Parietal lobe (tissue), 2 donors: ENCODE measurements around a stretch of chr13.

- RAMPAGE, long total RNA, result no peak
These were observed 77.5 kb downstream of the KCNRG start for GRCh38 chr13:50092744-50093179.

GRCh38 chr13:50114331-50115156 is 99.3 kb downstream of the KCNRG start:
- RAMPAGE, long total RNA, result no peak

GRCh38 chr13:50713667-50714446 is 129.6 kb downstream of the DLEU7 start:
- RAMPAGE, long total RNA, result no peak

- RAMPAGE, long total RNA, result no peak
These were observed 128.1 kb downstream of the DLEU7 start for GRCh38 chr13:50715252-50716006.

DNA sequence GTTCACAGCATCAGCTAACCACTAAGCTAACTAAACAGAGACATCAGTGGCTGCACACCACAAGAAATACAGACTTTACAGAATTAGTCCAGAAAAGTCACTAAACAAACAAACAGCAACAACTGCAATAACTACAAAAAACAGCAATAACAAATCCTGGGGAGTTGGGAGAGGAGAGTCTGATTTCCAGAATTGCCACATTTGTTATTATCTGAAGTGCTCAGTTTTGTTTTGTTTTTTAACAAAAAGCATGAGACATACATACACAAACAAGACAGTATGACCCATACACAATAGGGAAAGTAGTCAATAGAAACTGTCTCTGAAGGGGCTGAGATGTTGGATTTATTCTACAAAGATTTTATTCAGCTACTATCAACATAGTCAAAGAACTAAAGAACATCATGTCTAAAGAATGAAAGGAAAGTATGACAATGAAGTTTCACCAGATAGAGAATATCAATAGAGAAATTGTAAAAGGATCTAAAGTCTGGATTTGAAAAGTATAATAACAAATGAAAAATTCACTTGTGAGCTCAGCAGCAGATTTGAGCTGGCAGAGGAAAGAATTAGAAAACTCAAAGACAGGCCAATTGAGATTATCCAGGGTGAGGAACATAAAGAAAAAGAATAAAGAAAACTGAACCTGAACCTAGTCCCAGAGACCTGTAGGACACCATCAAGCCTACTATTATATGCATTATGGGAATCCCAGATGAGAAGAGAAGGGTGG is 13.1 kb downstream of the RNASEH2B start:
- RAMPAGE, long total RNA, result no peak

DNA sequence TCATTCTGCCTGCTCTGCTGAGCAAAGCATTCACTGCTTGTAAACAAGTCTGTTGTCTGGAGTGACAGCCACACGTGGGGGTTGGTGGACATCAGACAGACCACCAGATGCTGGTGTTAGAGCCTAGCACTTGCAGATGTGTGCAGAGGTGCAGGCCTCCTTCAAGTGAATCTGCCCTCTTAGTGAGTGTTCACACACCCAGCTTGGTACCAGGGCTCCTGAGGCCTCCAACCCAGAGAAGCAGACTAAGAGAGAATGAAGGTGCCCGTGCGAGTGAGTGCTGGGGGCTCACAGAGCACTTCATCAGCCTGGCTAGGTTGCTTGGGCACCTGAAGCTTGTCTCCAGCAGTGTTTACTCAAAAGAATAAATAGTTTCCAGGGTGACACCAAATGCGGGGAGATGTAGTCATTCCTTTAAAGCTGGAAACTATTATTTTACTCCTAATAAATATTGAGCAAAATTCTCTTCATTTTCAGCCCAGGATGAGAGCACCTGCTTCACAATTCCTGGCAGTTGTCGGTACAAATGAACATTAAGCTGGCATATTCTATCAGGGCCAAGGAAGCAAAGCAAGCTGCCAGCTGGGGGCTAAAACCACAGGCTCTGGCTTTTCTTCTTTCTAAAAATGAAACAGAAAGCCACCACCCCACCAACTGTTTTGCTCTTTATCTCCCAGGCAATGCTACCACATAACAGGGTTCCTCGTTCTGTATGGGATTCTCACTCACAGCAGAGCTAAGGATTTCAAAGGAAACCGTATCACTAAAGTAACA is 82.4 kb downstream of the RNASEH2B start:
- RAMPAGE, long total RNA, result no peak

DNA sequence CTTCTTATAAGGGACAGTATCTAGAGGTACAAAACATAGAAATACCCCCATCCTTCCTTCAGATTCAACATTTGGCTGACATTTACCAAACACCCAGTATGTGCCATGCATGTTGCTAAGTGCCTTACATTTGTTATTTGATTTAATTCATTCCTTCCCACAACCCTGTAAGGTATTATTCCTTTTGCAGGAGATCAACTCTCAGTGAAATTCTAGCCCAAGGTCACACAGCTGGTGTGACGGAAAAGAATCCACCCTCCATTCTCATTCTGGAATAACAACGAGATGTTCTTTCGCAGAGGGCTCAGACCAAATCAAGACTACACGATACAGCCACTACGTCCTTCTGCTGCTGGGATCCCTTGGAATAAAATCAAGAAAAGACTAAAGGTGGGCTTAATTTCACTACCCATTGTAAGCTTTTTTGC is 67.7 kb downstream of the C13orf42 start:
- RAMPAGE, long total RNA, result no peak

DNA sequence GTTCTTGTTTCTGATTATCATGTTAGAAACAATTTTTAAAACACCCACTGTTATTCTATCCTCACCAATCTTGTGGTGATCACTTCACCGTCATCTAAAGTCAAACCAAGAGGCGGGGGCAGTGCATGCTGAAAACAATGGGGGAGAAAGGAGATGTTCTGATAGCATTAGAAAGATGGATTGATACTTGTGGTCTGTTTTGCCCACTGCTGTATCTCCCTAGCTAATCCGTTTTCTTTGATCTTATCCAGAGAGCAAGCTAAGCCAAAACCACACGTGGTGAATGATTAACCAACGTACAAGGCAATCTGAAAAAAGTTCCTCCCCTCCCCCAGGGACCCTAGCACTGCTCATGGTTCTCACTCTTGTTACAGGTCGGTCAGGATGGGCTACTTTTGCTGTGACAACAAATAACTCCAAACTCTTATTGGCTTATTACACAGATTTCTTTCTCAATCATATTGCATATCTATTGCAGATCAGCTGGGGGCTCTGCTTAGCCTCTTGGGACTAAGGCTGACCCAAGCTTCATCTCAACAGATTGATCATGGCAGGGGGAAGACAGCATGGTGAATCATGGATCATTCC is 11.8 kb upstream of the C13orf42 start:
- RAMPAGE, long total RNA, result no peak

GRCh38 chr13:51174576-51175495 is 47.4 kb upstream of the FAM124A start:
- RAMPAGE, long total RNA, result no peak

DNA sequence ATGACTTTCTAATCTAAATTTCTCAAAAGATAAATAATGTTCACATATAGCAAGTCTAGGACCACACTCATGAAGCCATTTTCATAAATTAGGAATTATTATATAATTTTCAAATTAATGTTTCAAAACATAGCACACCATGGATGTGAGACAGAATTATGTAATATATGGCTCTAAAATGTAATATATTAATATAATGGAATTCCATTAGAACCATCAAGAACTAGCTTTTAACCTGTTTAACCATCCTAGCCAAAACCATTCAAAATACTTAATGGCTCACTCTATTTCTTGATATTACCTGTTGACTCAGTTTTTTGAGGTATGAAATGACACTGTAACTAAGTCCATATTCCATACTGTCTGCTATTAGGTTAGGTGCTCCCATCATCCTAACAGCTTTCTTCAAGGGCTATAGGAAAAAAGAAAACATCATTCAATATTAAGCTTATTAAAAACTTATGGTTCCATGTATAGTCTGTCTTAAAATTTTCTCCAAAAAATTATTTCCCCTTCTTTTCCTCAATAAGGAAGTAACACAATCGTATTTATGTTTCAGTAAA is 39.8 kb downstream of the SERPINE3 start:
- RAMPAGE, long total RNA, result no peak

DNA sequence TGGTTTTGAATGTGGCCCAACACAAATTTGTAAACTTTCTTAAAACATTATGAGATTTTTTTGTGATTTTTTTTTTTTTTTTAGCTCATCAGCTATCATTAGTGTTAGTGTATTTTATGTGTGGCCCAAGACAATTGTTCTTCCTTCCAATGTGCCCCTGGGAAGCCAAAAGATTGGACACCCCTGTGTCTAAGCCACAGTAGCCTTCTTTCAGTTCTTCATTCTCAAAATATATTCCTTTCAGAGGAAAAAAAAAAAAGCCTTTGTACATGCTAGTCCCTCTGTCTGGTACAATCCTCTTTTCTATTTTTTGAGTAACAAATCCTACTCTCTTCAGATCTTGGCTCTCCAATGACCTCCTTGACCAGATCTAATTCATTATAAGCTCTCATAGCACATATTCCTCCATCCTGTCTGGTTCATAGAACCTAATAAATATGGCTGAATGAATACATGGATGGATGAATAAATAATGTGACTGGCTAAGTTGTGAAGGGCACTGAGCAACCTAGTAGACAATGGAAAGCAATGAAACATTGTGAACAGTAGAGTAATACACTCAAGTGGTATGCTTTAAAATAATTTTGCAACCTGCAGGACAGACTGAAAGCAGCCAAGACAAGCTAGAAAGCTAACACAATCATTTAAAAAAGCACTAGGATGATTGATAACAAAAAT is 45.9 kb downstream of the INTS6 start:
- RAMPAGE, long total RNA, result no peak

DNA sequence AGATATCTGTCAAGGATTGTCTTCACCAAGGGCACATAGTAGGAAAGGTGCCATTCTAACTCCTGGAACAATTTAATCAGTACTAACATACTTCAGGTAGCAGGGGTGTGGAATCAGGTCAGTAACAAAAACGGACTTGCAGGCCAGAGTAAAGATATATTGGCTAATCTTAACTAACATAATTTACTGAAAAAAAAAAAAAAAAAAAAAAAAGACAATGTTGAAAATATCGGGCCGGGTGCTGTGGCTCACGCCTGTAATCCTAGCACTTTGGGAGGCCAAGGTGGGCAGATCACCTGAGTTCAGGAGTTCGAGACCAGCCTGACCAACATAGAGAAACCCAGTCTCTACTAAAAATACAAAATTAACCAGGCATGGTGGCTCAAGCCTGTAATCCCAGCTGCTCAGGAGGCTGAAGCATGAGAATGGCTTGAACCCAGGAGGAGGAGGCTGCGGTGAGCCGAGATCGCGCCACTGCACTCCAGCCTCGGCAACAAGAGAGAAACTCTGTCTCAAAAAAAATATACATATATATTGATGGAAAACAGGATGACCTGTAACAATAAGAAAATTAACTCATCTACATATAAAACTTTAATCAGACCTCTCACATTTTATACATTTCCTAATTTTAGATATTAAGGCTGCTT is 5.2 kb downstream of the INTS6 start:
- RAMPAGE, long total RNA, result no peak

GRCh38 chr13:51453146-51453952 is 513 bp upstream of the INTS6 start:
- RAMPAGE, long total RNA, result no peak

- RAMPAGE, long total RNA, result no peak
These were observed 26.3 kb upstream of the WDFY2 start for GRCh38 chr13:51557808-51558437.

DNA sequence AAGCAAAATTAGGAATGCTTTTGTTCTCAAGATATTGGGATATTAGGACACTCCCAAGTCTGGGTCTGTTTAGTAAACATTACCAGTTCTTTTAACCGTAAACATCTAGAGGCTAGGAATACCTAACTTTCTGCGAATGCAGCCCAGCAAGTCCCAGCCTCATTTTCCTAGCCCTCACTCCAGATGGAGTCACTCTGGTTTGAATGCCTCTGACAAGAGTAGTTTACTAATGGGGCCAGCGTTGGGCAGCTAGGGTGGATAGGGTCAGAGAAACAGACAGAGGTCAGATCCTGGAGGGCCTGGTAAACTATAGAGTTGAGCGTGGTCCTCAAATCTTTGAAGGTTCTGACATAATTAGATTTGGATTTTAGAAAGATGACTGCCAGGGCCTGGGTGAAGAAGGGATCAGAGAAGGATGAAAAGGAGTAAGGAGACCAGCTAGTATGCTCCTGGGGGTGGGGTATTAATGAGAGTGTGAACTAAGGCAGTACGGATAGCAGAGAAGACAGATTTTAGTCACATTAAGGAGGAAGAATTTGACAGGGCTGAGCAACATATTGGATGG is 53.7 kb downstream of the WDFY2 start:
- RAMPAGE, long total RNA, result no peak

GRCh38 chr13:51815757-51816173 is 11.8 kb upstream of the DHRS12 start:
- RAMPAGE, long total RNA, result no peak

- RAMPAGE, long total RNA, result no peak
These were observed 36.6 kb downstream of the ATP7B start for GRCh38 chr13:51974467-51975292.

DNA sequence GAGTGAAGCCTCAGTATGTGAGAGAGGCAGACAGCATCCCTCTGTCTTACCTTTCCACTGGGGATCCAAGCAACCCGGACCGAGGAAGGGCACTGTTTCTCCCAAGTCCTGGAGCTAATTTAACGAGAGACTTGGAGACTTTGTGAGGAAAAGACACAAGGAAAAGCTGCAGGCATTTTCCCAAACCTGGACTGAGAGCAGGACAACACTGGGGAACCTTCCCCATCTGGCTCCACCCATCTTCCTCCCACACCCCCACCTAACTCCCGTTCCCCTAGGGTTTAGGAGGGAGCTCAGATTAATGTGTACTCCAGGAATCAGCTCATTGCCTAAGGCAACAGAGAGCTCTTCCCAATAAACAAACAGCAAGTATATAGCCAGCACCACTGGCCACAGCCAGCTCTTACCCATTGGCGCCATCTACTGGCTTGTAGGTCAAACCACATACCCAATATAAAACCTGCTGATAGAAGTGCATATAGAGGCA is 76.6 kb upstream of the NEK3 start:
- RAMPAGE, long total RNA, result no peak

GRCh38 chr13:52651932-52652169 is 785 bp upstream of the SUGT1 start:
- RAMPAGE, long total RNA, result no peak

- RAMPAGE, long total RNA, result no peak
These were observed 16.3 kb downstream of the OLFM4 start for GRCh38 chr13:53044953-53045260.